PC-3 (cell line): ENCODE measurements around the genes TCL1B and AK7.

DNA sequence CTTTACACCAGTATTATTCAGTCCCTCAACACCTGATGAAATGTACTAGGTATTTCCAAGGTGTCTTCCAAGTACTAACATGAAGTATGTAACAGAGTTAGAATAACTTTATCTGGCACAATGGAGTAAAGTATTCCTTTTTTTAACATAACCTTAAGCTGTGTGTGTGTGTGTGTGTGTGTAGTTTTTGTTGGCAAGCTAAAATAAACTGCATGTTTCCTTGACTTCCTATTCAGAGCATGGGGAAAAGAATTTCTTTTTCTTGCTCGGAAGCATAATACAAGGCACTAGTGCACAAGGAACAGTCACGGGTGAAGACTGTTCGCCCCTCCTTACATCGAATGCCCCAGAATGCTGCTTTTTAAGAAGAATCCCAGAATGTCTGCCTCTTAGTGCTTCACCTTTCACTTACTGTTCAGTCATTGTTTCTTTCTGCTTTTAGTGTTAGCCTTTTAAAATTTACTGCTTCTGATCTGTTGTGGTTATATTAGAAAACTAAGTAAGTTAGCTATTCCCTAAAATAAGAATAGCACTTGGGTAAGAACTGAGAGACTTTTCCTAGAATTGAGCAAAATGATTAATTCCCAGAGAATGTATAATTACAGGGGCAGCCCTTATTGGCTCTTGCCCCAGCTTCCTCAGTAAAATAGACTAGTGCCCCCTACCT is 7.8 kb upstream of the GLRX5 start:
- RAMPAGE, long total RNA = no peak

GRCh38 chr14:95535771-95536604 is 1.1 kb downstream of the GLRX5 start:
- RAMPAGE, long total RNA = no peak

DNA sequence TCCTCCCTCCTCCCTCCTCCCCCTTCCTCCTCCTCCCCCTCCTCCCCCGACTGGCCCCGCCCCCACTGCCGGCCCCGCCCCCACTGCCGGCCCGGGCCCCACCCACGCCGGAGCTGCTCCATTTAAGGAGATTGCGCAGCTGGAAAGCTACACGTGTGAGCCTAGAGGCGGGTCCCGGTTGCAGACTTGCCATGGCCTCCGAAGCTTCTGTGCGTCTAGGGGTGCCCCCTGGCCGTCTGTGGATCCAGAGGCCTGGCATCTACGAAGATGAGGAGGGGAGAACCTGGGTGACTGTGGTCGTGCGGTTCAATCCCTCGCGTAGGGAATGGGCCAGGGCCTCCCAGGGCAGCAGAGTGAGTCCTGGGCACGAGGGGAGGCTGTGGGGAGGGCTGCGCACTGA is at the start of gene TCL1B:
TCL1B (plus strand) TSS at position 150 of the 400 bp plus-strand sequence.
- RAMPAGE, long total RNA = no peak

DNA sequence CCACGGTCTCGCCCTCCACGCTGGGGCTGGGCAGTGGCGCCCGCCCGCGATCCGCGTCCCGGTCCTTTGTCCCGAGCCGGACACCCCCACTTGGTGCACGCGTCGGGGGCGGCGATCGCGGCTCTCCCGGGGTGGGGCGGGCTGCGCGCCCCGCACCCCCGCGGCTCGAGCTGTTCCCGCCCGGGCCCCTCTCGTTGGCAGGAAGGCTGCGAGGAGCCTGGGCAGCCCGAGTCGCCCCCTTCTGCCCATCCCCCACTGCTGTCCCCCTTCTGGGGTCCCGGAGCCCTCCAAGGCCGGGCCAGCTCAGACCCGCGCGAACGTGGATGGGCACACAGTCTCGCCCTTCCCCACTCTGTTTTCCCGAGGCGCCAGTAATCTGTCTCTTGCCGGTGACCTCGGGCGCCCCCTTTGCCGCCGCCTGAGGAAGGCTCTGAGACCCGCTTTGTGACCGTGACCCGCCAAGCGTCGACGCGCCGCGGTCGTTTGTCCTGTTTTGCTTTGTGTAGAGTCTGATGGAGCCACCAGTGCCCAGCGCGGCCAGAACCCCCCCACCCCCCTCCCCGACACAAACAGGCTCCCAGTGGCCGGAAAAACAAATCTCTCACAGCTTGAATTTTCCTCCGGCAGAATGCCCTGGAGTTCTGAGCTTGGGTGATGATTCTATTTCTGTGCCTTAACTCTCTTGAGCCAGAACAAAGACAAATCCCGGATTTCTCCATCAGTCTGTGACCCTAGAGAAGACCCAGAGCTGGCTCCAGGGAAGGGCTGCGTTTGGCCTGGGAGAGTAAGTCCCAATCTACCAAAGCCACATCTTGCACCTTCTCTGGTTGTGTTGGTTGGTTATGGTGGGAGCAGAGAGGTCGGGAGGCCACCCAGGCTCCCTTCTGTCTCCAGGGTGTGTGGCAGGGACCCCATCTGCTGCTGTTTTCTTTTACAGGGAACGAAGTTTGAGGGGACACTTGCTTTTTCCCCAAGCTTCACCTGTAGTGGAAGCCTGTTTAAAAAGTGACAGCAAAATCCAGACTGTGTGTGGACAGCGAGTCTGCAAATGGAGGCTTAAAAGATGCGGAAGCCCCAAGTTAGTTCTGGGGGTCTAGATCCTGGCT is 775 bp downstream of the C14orf132 start:
- RAMPAGE, long total RNA = no peak

DNA sequence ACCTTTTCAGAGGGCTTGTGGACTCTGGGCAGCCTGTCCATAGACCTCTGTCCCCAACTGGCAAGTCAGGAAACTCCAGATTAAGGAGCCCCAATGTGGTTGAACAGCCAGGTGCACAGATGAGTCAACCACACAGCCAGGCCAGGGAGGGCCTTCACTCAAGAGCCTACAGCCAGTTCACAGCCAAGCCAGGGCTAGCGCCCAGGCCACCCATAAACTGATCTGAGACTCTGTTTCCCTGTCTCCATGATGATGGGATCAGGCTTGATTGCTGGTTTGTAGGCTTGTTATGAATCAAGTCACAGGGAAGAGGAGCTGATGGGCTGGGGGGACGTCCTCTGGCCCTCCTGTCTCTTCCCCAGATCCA is 943 bp upstream of the BDKRB2 start:
- RAMPAGE, long total RNA = no peak

DNA sequence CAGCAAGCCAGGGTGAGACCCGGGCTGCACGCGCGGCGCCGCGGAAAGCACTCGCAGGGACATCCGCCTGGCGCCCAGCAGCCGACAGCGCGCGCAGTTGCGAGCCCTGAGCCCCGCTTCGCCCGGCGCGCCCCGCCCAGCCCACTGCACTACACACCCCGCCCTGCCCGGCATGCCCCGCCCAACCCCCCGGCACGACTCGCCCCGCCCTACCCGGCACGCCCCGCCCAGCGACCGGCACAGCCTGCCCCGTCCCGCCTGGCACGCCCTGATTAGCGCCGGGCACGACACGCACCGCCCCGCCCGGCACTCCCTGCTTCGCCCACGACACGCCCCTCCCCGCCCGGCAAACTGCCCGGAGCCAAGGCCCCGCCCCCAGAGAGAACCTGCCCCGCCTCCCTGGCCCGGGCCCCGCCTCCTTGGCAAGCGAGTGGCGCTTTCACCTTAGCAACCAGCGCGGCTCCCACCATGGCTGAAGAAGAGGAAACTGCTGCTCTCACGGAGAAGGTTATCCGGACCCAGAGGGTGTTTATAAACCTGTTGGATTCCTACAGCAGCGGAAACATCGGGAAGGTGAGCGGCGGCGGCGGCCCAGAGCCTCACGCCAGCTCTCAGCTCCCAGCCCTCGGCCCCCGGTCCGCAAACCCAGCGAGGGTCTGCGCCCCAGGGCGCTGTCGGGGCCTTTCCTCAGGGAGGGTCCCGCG is at the start of gene AK7:
AK7 (plus strand) TSS at position 442 of the 704 bp plus-strand sequence.
- RAMPAGE, long total RNA = no peak

DNA sequence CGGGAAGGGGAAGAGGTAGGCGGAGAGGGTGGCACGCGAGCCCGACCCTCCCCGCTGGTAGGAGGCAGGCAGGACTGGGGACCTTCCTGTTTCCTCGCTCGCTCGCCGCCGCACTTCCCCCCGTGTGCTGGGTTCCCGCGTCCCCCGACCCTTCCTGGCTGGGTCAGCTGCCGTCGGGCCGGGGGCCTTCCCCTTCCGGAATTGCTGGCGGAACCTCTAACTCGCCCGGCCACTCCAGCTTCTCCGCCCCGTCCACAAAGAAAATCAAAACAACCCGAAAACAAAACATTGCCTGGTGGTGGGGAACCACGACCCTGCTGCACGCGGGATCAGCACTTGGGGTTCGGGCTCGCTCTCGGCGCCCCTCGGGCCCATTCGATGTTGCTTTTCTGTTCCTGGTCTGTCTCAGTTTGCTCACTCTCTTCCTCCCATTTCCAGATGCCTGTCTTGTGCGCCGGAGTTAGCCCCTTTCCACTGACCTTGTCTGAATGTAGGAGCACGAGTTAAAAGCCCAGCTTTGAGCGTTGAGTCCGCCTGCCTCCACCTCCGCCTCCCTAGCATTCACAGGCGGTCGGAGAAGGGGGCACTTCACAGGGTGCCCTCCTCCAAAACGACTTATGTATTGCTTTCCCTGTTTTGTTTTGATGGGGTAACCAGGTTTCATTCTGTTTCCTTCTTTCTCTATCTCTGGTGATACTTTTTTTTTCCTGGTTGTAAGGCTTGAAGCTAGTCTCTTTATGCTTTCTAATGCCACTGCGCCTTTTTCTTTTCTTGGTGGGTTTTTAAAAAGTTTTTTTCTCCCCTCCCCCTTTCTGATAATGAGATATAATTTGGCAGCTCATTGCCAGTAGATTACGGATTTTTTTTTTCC is 710 bp downstream of the PAPOLA start:
- RAMPAGE, long total RNA = no peak

GRCh38 chr14:97706968-97707203 is 909.7 kb downstream of the VRK1 start:
- RAMPAGE, long total RNA = no peak

GRCh38 chr14:98167291-98167550 is 1104.8 kb downstream of the BCL11B start:
- RAMPAGE, long total RNA = no peak

GRCh38 chr14:98175221-98175729 is 1096.7 kb downstream of the BCL11B start:
- RAMPAGE, long total RNA = no peak

- RAMPAGE, long total RNA = no peak
Observed at GRCh38 chr14:98209949-98210891, 1061.8 kb downstream of the BCL11B start.

DNA sequence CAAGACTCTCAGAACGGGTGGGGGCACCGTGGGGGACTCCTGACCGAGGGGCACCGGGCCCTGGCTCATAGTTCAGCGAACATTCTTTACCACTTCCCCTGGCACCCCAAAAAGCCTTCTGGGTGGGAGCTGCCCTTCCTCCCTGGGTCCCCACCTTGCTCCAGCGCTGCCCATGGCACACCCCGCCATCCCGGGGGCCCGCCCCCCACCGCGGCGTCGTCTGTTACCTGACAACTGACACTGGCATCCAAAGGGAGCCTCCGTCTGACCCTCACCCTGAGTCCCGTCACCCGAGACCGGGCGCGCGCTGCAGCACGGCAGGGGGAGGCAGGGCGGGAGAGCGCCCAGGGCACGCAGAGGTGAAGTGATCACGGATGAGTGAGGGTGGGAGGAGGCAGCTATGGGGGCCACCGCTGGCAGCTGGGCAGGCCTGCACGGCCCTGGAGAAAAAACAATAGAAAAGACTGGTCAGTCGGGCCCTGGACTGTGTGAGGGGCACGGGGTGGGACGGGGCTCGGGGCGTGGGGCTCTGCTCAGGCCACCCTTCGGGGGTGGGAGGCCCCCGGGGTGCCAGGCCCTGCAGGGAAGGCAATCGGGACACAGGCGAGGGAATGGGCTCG is 40.8 kb downstream of the BCL11B start:
- RAMPAGE, long total RNA = no peak

GRCh38 chr14:99234539-99235631 is 37.1 kb downstream of the BCL11B start:
- RAMPAGE, long total RNA = no peak

- RAMPAGE, long total RNA = no peak
Observed at GRCh38 chr14:99272978-99273622, 1.1 kb upstream of the BCL11B start.

DNA sequence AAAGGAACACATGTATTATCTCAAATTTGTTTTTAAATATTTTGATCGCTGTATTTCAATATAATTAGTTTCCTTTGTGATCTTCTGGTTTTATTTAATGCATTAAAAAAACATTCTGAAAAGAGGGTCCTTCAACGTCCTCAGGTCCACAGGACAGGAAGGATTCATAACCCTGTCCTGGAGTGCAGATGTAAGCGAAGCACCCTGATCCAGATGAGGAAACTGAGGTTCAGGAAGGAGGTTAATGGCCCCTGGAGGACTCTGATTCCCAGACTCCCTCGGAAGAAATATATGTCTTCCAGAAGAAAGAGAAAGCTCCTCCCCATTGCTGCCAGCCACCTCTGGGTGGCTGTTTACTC is 44.0 kb upstream of the BCL11B start:
- RAMPAGE, long total RNA = no peak

GRCh38 chr14:99468621-99469448 is 11.8 kb downstream of the SETD3 start:
- RAMPAGE, long total RNA = no peak

DNA sequence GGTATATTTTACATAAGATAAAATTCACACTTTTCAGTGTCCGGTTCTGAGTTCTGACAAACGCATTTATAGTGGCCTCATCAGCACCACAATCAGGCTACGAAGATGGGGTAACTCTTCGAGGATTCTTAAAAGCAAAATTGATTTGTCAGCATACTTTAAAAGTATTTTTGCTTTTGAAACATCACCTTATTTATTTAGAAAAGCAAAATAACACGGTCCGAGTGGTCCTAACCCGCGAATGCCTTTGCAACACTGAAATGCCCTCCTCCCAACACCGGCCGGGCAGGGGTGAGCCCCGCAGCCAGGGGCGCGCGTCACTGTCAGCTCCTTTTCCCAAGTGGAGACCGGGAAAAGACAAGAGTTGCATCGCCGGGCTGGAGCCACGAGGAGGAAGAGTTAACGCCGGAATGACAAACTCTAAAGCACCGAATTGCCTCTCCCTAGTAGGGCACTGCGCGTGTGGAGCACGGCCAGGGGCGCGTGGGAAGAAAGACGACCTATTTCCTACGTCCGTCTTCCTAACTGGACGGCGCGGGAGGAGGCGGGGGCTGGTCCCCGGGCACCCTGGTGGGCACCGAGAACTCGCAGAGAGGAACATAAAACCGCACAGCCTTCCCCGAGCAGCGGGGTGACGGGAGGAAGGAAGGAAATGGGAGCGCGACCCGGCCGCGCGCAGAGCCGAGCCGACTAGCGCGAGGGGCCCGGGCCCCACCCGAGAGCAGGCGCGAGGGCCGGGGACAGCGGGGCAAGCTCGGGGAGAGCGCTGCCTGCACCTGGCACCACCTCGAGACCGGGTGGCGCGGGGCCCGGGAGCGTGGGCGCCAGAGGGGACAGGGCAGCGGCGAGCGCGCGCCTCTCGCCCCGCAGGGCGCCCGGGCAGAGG is 807 bp downstream of the SETD3 start:
- RAMPAGE, long total RNA = no peak

DNA sequence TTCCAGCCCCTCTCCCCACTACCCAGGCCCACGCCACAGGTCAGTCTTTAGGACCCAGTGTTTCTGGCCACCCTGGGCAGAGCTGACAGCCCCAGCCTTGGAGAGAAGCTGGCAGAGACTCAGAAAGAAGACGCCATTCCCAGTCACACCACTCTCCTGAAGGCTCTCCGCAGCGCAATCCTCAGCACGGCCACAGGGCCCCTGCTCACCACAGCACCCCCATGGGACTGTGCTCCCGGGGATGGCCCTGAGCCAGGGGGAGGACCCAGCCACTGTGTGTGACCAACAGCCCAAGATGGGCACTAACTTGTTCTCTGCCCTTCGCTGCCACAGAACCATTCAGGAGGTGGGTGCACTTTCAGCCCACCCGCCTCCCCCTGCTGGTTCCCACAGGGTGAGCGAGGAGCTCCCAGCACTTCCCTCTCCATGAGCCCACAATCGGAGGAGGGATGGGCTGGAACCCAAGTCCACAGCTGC is 57.1 kb downstream of the CCNK start:
- RAMPAGE, long total RNA = no peak

DNA sequence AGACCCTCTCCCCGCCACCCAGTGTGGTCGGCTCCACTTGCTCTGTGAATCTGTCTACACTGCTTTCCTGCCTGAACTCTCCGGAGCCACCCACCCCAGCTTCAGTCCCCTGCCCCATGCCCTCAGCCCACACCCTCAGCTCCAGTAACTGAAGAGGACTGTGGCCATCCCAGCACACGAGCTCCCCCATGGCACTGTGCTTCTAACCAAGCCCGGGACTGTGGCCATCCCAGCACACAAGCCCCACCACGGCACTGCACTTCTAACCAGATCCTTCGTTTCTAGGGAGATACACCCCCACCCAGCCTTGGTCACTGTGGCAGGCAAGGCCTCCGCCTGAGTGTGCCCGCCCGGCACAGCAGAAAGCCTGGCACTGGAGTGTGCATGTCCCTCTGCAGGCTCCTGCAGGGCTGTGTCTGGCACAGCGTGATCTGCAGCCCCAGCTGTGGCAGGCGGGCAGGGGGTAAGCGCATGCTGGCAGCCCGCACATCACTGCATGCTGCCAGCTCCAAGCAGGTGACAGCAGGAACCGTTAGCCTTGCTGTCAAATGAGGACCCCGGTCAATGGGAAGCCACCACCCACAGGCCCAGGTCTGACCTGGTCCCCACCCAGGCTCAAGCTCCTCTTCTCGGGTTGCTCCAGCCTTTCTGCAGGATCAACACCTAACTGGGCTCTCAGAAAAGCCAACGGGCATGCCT is 49.8 kb downstream of the CCDC85C start:
- RAMPAGE, long total RNA = no peak

- RAMPAGE, long total RNA = no peak
Observed at GRCh38 chr14:99592649-99593278, 11.2 kb downstream of the CCDC85C start.